Zone of skin (tissue), 1 donor: ENCODE measurements around a stretch of chr2.

- RRBS, result 56% methylated on average over 1 of the region's 24 CpGs
Observed at GRCh38 chr2:87469058-87470209, 278.5 kb upstream of the PLGLB2 start.

DNA sequence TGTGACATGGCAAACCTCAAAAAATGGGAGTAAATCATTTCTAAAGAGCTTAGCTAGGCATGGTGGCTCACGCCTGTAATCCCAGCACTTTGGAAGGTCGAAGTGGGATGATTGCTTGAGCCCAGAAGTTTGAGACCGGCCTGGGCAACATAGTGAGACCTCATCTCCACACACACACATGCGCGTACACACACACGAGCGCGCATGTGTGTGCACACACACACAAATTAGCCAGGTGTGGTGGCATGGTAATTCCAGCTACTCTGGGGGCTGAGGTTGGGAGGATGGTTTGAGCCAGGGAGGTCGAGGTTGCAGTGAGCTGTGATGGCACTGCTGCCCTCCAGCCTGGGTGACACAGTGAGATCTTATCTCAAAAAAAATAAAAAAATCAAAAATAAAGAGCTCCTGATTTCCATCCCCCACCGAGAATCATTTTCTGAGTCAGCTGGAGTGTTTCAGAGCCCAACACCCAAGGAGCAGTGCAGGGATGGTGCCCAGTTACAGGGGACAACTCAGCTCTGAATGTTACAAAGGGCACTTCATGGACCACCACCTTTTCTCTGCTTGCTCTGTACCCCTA is 261.5 kb upstream of the PLGLB2 start:
- RRBS, result no CpG with 5 or more reads among the region's 10 CpGs

- RRBS, result 100% methylated on average over 2 of the region's 8 CpGs
Observed at GRCh38 chr2:87516345-87517121, 231.4 kb upstream of the PLGLB2 start.

DNA sequence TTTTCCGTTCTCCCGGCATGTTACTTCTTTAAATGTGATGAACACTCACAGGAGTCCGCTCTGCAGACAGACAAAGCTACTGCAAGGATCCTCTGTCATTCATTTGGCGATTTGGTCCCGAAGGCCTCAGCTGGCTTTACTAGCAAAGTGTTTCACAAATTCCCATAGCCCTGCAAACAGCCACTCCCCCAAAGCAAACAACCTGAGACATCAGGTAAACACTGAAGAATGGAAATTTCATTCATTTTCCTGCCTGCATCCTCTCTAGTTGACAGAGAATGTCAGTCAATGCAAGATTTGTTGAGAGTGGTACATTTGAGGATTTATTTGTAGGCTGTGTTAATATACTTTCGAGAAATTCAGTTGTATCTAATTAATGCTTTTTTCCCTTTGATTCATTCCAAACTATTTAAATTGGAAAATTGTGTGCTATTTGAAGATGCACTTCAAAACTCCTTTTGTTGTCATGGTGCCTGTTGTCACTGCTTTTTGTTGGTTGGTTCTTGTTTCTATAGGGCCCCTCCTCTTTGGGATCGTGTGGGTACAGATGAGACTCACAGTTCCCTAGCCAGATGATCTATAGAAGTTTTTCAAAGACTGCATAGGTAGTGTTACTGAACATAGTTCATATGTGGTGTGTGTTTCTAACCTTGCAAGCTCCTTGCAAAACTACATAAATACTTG is 215.8 kb upstream of the PLGLB2 start:
- RRBS, result no CpG with 5 or more reads among the region's 7 CpGs

DNA sequence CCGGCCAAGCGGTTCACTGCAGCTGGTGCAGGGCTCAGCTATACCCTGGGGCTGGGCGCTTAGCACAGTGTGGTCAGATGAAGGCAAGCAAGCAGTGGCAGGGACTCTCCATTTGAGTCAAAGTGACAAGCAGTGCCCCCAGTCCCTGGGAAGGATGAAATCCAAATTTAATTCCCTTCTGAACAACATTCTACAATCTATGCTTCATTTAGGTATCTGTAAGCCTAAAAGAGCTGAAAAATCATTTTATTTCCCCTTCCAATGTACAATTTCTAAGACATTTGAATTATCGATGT is 88.8 kb upstream of the PLGLB2 start:
- RRBS, result no CpG with 5 or more reads among the region's 4 CpGs

DNA sequence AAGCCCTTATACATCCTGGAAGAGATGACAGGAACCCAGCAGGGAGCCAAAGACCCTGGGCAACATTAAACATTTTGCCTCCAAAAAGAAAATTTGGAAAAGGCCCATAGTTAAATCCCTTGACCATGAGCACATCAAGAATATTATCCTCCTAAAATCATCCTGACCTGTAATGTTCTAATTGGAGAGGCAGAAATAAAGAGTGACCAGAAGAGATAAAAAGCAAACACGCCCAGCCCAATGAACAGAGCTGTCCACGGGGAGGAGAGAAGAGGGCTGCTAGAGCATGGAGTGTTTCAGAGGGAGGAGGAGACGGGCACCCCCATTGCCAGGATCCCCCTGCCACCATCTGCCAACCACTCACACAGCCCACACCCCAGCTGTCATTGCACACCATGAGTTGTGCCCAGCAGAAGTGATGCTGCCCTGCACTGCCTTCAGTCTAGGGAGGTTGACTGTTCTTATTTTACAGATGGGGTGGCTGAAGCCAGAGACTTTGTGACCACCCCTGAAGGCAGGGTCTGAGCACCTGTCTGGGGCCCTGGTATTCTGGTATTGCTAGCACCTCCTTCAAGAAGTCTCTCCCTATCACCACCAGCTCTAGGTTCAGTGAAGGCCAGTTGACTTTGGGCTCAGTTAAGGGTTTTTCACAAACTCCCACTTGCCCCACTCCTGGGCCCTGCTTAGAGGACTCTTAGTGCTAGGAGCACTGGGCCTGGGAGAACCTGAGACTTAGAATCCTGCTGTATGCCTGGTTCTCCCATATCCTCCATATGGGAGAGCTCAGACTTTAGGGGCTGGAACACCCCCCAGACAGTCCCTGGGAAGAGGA is 2.5 kb downstream of the FABP1 start:
- RRBS, result no CpG with 5 or more reads among the region's 3 CpGs

DNA sequence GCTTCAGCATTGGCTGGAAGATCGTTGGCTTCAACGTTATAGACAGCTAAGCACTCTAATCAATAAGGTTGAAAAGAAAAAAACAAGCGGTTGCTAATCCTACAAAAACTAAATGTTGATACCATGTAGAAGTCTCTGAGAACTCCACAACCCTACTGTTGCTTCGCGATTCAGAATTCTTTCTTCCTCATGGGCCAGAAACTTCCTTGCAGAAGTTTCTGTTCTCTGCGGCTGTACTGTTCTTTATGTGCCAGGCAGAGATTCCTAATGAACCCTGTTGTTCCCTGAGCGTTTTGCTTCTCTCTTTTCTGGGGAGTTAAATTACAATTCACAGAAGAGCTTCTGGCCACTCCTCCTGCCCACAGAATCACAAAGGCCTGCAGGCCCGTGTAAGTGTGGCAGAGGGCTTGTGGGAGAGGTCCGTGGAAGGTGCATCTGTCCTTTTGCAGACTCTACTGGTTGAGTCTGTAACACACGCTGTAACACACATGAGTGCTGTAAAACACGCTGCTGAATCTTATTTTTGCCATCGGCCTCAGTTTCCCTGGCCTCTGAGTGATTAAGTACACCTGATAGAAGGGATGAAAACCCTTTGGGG is 1.7 kb upstream of the THNSL2 start:
- RRBS, result no CpG with 5 or more reads among the region's 12 CpGs

- RRBS, result no CpG with 5 or more reads among the region's 17 CpGs
Observed at GRCh38 chr2:88691355-88691591, 200 bp upstream of the RPIA start.

GRCh38 chr2:88751959-88752353 is 60.5 kb downstream of the RPIA start:
- RRBS, result no CpG with 5 or more reads among the region's 4 CpGs

DNA sequence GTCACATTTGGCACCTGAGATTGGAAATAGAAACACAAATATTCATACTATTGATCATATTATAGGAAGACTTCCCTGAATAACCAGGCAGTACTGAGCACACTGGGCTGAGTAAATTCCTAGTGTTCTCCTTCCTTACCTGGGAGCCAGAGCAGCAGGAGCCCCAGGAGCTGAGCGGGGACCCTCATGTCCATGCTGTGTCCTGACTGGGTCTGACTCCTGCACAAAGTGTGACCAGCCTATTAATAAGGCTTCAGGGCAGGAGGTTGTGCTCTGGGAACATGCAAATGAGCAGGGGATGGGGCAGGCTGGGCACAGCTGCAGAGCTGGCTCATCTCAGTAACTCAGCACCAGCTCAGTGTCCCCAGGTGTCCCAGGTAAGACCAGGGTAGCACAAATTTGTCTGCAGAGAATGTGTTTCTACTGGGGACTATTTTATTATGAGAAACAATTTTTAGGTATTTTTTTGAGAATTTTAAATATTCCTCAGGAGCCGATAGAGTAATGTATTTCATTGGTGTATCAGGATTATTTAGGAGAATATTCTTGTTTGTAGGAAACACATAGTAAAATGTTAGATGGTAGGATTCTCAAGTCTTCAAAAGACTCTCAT is 256.2 kb downstream of the RPIA start:
- RRBS, result no CpG with 5 or more reads among the region's 2 CpGs

GRCh38 chr2:89027611-89027947 is 336.1 kb downstream of the RPIA start:
- RRBS, result no CpG with 5 or more reads among the region's 1 CpG

DNA sequence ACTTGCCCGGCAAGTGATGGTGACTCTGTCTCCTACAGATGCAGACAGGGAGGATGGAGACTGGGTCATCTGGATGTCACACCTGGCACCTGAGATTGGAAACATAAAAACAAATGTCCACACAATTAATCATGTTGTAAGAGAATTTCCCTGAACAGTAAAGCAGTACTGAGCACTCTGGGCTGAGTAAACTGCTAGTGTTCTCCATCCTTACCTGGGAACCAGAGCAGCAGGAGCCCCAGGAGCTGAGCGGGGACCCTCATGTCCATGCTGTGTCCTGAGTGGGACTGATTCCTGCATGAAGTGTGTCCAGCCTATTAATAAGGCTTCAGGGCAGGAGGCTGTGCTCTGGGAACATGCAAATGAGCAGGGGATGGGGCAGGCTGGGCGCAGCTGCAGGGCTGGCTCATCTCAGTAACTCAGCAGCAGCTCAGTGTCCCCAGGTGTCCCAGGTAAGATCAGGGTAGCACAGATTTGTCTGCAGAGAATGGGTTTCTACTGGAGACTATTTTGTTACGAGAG is 426.1 kb downstream of the RPIA start:
- RRBS, result no CpG with 5 or more reads among the region's 4 CpGs

- RRBS, result no CpG with 5 or more reads among the region's 3 CpGs
Observed at GRCh38 chr2:89968502-89969102, 1277.1 kb downstream of the RPIA start.

GRCh38 chr2:94947222-94947510 is 75.9 kb downstream of the TEKT4 start:
- RRBS, result no CpG with 5 or more reads among the region's 11 CpGs

GRCh38 chr2:95074548-95075222 is 46.9 kb downstream of the MRPS5 start:
- RRBS, result 38% methylated on average over 1 of the region's 14 CpGs

- RRBS, result no CpG with 5 or more reads among the region's 10 CpGs
Observed at GRCh38 chr2:95293551-95294070, 3.5 kb upstream of the KCNIP3 start.

DNA sequence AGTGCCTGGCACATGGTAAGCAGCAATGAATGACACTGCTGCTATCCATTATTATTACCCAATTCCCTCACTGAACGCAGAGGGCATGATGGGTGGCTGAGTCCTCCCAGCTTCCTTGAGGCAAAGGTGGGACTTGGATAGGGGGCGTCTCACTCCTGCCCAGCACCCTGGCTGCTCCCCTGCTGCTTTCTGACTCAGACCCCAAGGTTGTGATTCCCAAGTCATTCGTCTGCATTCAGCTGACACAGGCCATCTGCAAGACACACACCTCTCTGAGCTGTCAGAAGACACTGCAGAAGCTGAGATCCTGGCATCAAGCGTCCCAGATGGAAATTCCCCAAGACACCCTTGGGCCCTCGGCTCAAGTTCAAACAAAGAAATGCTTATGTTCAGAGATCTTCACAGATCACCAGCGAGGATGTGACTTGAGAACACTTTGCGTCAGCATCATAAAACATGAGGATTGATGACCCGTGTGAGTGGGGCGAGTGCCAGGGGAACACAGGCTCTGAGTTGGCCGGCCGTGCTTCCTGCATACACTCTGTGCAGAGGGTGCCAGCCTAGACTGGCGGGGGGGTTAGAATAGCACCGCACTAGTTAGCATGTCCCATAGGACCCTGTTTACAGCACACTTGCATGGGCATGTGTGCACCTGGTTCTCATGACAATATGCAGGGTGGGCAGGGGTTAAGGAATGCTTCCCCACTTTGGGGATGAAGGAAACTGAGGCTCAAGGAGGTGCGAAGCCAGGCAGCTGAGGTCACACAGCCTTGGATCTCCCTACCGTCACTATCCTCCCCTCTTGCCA is 36.7 kb downstream of the KCNIP3 start:
- RRBS, result no CpG with 5 or more reads among the region's 15 CpGs

- RRBS, result 19% methylated on average over 13 of the region's 80 CpGs
Observed at GRCh38 chr2:95345009-95346164, 48.2 kb downstream of the KCNIP3 start.

- RRBS, result no CpG with 5 or more reads among the region's 7 CpGs
Observed at GRCh38 chr2:95681586-95682102, 89.8 kb downstream of the TRIM43 start.